Temporal lobe (tissue), 2 donors: ENCODE results near the gene NUP160.

- RAMPAGE, long total RNA = no peak
These were observed 26.6 kb downstream of the ARHGAP1 start for GRCh38 chr11:46673647-46674456.

GRCh38 chr11:46678629-46679659, 21.5 kb downstream of the ARHGAP1 start:
- RAMPAGE, long total RNA = no peak

DNA sequence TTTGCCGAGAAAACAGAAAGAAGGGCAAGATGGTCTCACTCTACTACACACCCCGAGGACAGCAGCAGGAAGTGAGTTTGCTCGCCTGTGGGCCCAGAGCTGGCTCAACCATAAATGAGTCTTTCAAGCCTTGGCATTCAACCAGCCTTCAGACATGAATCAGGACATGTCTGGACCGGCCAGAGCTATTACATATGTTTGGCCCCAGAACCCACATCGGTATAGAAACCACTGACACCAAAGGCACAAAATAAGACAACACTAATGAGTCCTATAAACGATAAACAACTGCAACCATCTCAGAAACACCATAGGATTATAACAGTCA, 12.9 kb downstream of the ARHGAP1 start:
- RAMPAGE, long total RNA = no peak

- RAMPAGE, long total RNA = no peak
These were observed 592 bp downstream of the ZNF408 start for GRCh38 chr11:46701366-46701880.

GRCh38 chr11:46759215-46759453, 40.1 kb downstream of the F2 start:
- RAMPAGE, long total RNA = no peak

GRCh38 chr11:47118867-47119367, 57.8 kb downstream of the ARFGAP2 start:
- RAMPAGE, long total RNA = no peak

GRCh38 chr11:47236415-47237614, 11.8 kb downstream of the ACP2 start:
- RAMPAGE, long total RNA = no peak

DNA sequence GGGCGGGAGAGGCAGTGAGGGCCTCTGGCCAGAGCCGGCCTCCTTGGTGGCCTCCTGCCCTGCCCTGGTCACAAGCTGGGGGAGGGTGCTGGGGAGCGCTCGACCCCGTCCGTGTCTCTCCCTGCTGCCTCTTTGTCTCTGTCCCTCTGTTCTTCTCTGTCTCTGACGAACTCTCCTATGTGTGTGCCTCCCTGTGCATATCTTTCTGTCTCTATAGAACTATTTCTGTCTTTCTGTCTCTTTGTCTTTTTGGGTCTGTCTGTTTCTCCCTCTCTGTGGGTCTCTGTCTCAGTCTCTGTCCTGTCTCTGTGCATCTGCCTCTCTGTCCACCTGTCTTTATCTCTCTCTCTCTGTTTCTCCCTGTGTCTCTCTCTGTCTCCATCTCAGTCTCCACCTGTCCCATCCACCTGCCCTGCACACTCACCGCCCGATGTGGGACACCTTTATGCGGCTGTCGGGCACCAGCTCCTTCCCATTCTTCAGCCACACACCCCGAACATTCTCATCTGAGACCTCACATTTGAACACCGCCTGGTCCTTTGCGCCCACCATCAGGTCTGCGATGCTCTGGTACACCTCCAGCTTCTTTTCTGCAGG, 10.8 kb downstream of the MYBPC3 start:
- RAMPAGE, long total RNA = no peak

GRCh38 chr11:47346097-47346611, 6.3 kb downstream of the MYBPC3 start:
- RAMPAGE, long total RNA = no peak

DNA sequence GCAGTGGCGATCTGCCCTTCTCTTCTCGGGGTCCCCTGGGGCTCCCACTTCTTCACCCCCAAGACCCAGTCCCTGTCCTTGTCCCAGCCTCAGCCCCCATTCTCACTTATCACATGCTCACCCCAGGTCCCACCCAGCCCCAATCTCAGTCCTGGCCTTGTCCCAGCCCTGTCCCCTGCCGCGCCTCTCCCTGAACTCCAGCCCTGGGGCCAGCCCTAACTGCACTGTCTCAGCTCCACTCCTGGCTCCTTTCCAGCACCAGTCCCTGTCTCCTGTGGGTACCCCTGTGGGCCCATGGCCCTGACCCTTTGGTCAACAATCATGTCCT, 902 bp downstream of the SPI1 start:
- RAMPAGE, long total RNA = no peak

- RAMPAGE, long total RNA = no peak
These were observed 458 bp downstream of the SPI1 start for GRCh38 chr11:47377924-47378253.

DNA sequence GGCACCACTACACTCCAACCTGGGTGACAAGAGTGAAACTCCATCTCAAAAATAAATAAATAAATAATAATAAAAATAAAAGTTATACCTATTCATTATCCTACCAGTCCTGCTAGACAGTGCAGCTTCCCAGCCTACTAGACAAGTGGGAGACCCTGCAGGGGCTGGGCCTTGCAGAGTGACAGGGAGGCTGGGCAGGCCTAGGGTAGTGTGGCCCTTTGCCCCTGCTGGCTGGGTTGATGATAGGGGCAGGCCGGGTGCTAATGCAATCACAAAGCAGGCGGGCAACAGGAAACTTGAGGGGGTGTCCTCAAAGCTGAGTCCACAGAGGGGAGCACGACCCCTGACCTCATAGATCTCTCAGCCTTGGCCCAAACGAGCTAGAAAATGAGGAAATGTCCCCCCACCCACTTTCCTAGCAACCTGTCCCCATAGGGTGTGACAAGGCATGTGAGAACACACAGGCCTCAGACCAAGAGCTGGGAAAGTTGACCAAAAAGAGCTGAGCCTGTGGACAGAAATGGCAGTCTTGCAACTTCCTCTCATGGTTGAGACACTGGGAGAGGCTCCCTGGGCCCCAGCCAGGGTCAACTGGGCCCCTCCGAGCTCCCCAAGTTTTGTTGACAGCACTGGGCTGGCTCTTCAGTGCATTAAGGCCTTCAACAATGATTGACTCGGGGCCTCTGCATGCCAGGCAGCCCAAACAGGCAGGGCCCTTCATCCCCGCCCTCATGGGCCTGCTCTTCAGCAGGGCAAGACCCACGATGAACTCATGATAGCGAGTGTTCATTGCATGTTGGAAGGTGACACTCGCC, 9.6 kb upstream of the SPI1 start:
- RAMPAGE, long total RNA = no peak

GRCh38 chr11:47391653-47392346, 13.5 kb upstream of the SPI1 start:
- RAMPAGE, long total RNA = no peak

GRCh38 chr11:47413531-47414497, 5.4 kb downstream of the SLC39A13 start:
- RAMPAGE, long total RNA = no peak

GRCh38 chr11:47487908-47488575, 39.1 kb upstream of the RAPSN start:
- RAMPAGE, long total RNA = no peak

DNA sequence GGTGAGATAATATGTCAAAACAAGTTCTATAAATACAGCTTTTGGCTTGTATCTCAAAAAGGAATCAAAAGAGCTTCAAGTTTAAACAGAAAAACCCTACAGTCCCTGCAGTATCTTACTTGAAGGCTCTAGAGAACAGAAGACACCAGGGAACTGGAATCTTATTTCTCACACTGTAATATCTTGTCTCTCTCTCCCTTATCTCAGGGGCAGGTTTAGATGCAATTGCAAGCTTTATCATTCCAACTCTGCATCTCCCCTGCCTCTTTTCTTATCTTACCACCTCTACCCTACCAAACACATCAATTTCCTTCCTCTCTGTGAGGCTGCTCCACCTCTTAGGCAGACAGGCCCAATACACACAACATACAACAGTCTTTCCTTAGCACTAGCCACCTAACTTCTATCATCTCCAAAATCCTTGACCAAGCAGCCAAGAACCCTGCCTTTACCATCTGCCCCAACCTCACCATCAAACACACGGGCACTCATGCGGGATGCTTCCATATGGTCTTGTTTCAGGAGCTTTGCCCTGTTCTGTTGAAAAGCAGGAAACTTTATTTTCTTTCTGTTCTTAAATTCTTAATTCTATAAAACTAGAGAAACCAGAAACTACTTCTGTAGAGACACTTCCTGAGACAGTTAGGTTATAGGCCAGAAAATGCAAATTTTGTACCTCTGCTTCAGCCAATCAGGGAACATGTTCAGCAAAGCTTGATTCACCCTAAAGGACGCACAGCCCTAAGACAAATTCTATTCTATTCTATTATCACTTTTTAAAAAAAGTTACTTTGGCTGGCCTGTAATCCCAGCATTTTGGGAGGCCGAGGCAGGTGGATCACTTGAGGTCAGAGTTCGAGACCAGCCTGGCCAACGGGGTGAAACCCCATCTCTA, 34.3 kb downstream of the CELF1 start:
- RAMPAGE, long total RNA = no peak

DNA sequence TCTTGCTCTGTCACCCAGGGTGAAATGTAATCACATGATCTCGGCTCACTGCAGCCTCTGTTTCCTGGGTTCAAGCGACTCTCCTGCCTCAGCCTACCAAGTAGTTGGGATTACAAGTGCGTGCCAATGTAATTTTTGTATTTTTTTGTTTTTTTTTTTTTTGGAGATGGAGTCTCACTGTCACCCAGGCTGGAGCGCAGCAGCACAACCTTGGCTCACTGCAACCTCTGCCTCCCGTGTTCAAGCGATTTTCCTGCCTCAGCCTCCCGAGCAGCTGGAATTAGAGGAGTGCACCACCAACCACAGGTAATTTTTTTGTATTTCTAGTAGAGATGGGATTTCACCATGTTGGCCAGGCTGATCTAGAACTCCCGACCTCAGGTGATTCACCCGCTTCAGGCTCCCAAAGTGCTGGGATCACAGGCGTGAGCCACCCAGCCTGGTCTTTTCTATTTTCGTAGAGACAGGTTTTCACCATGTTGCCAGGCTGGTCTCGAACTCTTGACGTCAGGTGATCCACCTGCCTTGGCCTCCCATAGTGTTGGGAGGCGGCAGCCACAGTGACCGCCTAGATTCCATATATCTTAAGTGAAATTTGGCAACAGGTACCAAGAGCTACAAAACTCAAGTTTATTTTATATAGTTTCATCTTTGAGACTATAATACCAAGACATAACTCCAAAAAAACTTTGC, 6.7 kb downstream of the FNBP4 start:
- RAMPAGE, long total RNA = no peak

DNA sequence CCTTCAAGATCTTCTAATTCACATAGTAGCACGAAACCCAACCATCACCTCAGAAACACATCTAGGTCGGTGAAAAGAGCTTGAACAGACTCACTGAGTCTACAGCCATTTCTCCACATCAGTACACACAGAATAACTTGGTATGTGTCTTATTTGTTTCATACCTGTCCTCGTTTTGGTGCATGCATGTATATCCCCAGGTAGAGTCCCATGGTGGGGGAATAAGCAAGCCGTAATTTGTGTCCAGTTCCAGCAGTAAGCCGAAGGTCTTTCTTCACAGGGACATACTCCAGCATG, 12.7 kb downstream of the NUP160 start:
- RAMPAGE, long total RNA = no peak

DNA sequence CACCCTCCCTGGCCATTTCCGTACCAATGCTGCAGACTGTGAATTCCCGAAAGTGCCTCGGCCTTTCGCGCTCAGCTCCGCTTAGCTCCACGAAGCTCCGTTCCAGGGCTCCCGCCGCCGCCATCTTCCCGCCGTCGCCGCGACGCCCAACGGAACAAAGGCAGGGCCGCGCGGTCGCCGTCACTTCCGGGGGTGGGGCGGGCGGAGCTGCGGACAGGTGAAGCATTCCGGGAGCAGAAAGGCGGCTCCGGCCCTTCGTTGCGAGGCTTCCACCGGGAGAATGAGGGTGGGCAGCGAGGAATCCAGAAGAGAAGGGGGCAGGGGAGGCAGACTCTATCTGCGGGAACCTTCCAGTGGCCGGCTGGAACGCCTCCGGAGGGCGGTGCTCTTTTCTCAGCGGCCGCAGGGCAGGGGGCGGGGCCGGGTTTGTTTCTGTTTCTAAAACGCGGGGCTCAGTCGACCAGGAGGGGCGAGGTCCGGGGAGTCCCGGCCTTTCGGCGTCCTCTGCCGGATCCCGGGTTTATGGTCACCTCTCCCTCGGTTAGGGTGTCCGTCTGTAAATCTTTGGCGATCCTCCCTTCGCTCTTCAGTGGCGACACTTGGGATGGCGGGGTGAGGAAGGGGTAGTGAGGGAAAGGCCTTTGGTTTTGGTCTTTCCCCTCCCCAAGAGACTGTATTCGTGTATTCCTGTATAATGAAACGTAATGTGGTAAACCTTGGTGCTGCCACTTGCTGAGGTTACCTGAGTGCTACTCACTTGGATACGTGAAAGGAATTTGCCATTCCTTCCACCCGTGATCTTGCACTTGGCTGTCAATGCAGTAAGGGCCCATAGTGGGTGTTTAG, at the start of gene NUP160:
Gene NUP160 (minus strand): TSS at position 156 of the 846 bp plus-strand sequence.
- RAMPAGE, long total RNA = no peak

DNA sequence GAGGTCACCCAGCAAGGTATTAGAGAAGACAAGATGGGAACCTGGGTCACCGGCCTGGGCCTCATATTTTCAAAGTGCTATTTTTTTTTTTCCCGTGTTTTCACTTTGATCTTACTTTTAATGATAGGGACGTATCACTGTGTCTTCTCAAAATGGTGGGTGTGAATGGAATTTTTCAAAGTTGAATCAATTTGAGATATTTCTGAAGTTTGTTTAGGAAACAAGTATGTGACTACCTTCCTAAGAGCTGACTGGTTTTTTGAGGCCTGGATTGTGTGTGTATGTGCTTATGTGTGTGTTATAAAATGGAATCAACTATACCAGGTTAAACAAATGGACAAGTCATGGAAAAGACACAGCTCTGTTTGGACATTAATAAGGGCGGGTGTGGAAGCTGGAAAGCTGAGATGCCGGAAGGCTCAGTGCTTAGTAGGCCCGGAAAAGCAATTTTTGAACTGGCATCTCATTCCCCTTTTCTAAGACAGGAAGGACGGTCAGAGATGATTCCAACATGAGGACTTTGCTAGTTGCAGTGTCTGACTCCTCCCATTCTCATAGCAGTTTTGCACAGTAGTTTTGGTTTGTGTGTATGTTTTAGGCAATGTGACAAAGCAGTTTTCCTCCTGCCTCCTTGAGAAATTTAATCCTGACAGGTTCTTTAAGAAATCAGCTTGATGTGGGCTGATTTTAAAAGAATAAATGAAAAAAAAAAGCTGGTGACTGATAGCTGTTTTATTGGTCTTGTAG, 2.9 kb downstream of the PTPRJ start:
- RAMPAGE, long total RNA = no peak